Peripheral blood mononuclear cell (primary cell): ENCODE results near the gene ANKLE2.

DNA sequence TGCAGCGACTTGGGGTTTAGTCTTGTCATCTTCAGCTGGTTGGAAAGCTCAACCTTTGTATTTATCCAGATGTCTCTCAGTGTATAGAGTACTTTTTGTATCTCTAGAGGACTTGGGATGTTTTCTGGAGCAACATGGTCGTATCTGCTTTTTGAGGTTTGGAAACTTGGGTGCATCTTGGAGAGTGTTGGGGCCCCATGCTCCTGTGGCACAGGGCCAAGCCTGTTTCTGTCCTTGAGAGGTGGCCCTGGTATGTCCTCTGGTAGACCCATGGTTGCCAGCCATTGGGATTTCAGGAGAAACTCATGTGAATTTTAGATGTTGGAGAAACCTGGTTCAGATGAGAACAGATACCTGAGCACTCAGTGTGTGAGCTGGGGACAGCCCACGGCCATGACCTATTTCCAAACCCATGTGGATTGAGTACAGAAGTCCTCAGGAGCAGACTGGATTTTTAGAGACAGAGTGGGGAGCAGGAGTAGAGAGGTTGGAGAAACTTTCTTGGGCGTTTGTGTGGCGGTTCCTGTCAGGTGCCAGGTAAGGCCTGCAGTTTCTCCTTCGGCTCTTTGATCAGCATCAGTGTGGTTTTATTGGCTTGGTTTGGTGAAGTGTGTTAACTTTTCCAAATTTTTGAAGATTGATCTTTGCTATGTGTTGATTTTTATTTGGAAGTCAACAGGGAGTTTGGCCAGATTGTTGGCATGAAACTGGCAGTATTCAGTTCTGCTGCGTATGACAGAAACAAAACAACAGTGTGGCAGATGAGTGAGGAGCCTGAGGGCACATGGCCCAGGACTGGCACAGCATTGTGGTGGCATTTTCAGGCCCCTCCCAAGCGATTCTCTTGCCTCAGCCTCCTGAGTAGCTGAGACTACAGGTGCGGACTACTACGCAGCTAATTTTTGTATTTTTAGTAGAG is 42.8 kb downstream of the EP400 start:
- PRO-cap, 8 experiments, result no peak in any of the 8 experiments

DNA sequence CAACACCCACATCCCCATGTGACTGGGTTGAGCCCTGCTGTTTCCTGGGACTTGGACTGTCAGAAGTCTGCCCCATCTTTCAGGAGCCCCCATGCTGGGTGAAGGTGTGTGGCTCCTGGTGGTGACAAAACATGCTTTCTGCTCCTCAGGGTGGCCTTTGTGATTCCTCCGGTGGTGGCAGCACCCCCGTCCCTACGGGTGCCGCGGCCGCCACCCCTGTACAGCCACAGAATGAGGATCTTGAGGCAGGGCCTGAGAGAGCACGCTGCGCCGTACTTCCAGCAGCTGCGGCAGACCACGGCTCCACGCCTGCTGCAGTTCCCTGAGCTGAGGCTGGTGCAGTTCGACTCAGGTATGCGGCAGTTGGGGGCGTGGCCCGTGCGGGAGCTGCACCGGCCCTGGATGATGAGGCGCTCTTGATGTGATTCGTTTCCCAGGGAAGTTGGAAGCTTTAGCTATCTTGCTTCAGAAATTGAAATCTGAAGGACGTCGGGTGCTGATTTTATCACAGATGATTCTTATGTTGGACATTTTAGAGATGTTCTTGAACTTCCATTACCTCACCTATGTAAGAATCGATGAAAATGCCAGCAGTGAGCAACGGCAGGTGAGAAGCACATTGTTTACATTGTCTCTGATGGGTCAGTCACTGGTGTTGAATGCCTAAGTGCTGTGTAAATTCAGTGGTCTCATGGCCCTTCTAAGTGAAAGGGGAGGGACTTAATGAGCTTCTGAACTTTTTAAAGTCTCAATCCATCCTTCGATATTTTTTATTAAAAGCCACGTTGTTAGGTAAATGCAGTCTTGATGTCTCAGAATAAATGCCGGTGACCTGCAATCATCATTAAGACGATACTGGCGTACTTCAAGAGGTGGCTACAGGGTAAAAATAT is 80.1 kb downstream of the EP400 start:
- PRO-cap, 8 experiments, result no peak in any of the 8 experiments

- PRO-cap, 8 experiments, result no peak in any of the 8 experiments
These were observed 85.4 kb downstream of the EP400 start for GRCh38 chr12:132034928-132035705.

DNA sequence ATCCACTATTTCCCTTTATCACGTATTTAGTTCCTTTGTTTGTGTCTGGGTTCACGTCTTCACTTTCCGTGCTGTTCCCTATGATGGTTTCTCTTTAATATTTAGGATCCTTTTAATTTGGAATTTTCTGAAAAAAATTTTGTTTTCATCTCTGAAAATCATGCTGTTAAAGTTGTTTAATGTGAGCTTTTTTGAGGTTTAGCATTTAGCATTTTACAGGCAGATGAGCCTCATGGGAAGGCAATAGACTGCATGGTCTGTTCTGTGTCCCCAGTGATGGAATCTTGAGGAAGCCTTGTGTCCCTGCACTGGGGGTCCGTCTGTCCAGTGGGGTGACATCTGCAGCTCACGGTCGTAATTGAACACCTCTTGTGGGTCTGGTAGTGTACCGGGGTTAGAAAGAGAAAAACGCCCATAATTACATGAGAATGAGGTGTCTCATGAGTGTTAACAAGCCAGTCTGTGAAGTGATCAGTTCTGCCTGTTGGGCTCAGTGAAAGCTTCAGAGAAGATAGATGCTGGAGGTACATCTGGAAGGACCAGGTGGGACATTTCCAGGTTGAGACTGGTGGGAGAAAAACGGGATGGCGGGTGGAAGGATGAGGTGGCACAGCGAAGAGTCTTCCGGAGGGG is 87.2 kb downstream of the EP400 start:
- PRO-cap, 8 experiments, result no peak in any of the 8 experiments

GRCh38 chr12:132061929-132062846 is 81.9 kb downstream of the DDX51 start:
- PRO-cap, 8 experiments, result no peak in any of the 8 experiments

DNA sequence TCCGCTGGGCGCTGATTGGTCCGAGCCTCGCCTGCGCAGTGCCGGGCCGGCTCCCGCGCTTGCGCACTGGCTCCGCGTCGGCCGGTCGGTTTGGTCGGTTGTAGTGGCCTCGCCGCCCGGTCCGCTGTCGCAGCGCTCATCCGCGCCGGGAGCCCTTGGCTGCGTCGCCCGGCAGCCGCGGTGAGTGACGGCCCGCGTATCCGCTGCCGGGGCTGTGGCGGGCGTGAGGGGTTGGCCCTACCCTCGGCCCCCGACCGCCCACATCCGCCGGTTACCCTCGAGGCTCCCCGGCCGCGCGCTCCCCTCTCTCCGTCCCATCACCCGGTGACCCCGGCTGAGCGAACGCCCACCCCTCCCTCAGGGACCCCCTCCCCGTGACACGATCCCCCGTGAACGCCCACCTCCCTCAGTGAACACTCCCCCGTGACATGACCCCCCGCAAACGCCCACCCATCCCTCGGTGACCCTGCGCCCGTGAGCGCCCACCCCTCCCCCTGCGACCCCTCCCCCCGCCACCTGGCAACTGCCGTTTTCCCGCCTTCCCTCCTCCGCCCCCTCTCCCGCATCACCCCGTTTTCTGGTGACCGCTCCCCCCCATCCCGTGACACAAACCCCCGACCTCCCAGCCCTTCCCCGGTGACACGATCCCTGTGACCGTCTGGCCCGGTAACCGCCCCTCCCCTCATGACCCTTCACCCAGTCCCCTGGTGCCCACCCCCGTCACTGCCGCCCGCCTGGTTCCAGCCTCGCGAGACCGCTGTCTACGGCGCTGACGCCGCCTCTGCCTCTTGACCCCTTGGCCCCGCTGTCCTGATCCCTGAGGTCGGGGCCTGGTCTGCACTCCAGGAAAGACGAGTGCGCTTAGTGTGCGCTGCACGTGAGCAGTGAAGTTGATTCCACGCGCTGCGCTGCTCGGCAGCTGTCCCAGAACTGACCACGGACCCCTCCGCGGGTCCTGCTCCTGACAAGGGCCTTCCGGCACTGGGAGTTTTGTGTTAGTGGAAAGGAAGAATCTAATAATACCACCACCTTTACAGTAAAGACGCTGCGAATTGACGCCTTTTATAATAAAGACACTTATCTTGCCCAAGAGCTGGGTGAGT is 59.5 kb downstream of the DDX51 start:
- PRO-cap, 8 experiments, result peak in 8 of 8 experiments; most common plus-strand start position 103 of the sequence (in 5); most common minus-strand start position 186 of the sequence (in 7)

GRCh38 chr12:132151217-132151752 is 7.0 kb downstream of the NOC4L start:
- PRO-cap, 8 experiments, result no peak in any of the 8 experiments

- PRO-cap, 8 experiments, result peak in 7 of 8 experiments; most common plus-strand start chr12:132178933 (in 2); most common minus-strand start chr12:132179032 (in 6)
These were observed 34.7 kb downstream of the NOC4L start for GRCh38 chr12:132178713-132179545.

DNA sequence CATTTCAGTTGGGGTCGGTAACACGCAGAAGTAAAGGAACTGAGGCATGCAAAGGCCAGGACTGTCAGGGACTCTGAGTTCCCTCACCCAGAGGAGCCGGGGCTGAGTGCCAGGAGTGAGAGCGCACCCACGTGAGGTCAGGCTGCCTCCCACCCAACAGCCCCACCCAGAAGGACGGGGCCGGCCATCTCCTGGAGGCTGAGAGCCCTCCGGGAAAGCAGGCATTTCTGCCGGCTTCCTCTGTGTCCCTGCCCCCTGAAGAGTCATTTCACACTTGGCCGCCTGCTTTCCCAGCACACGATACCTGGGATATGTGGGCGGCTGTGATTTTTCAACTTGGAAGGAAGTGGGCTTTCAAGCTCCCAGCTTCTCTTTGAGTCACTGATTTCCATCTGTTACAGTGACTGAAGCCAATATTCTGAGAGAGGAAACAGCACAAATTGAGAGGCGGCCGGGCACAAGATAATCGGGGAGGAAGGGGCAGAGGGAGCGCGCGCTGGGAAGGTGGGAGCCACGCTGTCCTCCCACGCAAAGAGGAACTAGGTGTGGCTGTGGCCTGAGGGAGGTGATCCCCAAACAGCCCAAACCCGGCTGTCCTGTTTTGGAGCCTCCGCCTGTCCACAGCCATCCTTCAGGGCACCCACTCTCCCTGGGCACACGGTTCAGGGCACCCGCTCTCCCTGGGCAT is 19.0 kb downstream of the GALNT9 start:
- PRO-cap, 8 experiments, result no peak in any of the 8 experiments

DNA sequence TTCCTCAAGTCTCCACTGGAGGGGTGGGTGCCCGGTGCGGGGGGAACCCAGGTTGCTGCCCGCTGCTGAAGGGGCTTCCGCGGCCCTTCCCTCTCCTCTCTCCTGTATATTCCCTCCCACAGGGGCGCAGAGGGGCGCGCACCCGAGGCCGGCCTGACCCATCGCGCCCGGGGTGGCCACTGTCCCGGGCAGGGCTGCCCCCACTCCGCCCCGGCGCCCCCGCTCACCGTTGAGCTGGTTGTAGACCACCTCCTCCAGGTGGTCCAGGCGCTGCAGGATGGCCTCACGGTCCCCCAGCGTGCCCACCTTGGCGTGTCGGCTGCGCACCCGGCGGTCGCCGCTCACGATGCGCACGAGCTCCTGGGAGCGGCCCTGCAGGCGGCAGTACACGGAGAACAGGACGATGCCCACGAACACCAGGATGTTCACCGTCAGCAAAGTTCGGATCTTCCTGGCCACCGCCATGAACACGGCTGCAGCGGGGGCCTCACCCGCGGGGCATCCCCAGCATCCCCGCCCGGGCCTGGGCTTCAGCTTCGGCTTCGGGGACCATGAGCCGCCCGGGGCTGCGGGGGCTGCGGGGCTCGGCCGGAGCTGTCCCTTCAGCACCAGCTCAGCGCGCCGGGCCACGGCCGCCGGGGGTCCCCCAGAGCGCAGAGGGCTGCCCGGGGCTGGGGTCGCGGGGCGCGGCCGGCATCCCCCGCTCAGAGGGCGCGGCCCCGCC is 488 bp downstream of the GALNT9 start:
- PRO-cap, 8 experiments, result no peak in any of the 8 experiments

GRCh38 chr12:132343801-132344154 is 14.4 kb upstream of the GALNT9 start:
- PRO-cap, 8 experiments, result no peak in any of the 8 experiments

DNA sequence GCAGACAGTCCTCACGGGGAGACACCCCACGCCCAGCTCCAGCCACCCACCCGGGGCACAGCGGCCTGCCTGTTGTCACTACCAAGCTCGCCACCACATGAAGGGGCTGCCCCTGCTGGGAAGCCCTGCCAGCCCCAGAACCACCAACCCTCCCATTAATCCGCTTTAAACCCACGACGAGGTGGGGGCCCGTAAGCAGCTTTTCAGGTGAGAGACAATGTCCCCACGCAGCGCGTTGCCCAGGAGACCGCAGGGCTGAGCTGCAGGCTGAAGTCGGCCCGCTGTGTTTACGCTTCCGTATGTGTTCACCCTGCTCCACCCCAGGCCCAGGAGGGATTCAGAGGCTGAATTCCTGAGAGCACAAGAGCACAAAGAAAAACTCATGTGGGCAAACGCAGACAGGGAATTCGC is 61.4 kb upstream of the FBRSL1 start:
- PRO-cap, 8 experiments, result no peak in any of the 8 experiments

GRCh38 chr12:132508146-132508909 is 18.4 kb downstream of the FBRSL1 start:
- PRO-cap, 8 experiments, result peak in 3 of 8 experiments; most common plus-strand start chr12:132508694 (in 3)

DNA sequence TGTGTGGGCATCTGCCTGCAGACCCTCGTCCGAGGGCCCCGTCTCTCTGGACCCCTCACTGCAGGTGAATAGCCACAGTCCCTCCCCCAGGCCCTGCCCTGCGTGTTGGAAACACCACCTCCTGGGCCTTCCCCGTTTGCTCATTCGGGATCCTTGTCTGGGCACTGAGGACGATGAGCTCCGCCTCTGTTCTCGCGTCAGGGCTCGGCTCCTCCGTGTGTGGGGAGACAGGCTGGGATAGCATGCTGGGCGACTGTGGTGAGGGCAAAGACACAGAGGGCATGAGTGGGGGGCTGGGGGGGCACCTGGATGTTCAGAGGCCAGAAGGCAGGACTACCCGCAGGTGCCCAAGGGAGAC is 24.0 kb downstream of the FBRSL1 start:
- PRO-cap, 8 experiments, result no peak in any of the 8 experiments

DNA sequence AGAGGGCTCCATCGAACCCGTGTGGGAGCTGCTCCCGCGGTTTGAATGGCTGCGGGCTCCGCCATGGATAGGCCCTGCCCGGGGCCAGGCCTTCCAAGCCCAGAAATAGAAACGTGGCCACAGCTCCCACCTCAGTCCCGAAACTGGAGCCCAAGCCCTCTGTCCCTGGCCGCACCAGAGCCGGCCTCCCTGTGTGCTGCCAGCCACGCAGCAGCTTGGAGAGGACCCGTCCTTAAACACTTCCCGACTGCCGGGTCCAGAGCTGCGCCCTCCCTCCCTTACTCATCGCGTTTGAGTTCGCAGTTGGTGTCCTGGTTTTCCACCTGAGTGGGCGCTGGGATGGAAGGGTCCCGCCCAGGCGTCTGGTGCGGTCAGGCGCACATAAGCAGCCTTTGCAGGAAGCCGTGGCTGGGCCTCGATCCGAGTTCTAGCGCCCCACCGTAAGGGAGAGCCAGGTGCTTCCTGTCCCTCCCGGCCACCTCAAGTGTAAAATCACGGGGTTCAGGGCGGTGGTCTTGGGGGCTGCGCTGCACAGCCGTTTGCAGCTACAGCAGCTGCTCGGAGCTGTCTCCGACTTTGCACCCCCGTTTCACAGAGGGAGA is 51.6 kb downstream of the LRCOL1 start:
- PRO-cap, 8 experiments, result no peak in any of the 8 experiments

DNA sequence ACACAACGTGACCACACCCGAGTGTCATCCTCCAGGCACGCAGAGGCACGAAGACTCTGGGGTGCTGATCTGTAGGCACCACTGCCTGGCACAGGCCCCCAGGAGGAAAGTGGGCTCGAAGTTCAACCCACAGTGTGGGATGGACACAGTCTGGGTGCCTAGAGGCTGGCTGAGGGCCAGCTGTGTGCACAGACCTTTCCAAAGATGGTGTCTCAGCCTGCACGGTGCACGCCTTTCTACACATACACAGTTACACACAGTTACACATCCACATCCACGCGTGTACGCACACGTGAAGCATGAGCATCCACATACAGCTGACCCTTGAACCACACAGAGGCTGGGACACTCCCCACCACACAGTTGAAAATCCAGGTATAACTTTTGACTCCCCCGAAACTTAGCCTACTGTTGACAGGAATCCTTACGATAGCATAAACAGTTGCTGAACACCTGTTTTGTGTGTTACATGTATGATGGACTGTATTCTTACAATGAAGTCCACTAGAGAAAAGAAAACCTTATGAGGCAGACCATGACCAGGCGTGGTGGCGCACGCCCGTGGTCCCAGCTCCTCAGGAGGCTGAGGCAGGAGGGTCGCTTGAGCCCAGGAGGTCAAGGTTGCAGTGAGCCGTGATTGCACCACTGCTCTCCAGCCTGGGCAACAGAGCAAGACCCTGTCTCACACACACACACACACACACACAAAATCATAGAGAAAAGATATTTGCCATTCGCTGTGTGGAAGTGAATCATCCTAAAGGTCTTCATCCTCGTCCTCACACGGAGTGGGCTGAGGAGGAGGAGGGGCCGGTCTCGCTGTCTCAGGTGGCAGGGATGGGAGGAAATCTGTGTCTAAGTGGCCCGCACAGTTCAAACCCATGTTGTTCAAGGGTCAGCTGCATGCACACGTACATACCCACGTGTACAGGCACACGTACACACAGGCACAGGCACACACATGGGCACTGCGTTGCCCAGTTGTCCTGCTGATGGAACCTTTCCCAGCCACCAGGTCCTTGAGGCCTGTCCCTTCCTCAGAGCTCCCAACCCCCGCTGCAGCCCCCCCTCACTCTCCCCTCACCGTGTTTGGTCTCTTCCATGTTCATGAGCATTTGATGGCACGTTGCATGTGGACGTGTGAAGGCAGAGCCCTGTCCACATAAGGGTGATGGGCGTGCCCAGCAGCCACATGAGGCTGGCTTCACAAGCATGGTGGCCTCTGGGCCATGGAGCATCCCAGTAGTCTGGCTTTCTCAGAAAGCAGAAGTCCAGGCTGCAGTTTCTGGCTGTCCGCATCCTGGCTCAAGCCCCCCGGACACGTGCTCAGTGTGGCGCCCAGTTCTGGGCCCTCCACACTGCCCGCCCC is 32.2 kb downstream of the LRCOL1 start:
- PRO-cap, 8 experiments, result peak in 2 of 8 experiments; most common plus-strand start position 207 of the sequence (in 2)

DNA sequence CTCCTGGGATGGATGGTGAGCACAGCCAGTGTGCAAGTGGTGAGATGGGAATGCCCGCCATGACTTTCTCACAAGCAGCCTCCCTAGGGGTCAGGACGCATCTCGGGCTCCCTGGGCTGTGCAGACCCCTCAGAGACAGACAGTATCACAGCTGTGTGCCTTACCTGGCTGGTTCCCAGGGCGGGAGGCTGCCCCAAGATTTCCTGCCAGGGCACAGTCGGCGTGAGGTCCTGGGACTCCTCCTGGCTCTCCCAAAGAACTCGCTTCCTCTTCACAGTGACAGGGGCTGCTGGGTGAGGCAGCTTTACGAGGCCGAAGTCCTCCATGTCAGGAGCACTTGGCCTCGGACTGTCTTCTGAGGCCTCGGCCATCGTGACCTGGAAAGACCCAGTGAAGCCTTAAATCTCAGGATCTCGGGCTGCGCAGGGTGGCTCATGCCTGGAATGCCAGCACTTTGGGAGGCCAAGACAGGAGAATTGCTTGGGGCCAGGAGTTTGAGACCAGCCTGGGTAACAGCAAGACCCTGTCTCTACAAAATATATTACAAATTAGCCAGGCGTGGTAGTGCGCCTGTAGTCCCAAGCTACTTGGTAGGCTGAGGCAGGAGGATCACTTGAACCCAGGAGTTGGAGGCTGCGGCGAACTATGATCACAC is 31.1 kb downstream of the P2RX2 start:
- PRO-cap, 8 experiments, result no peak in any of the 8 experiments

- PRO-cap, 8 experiments, result peak in 8 of 8 experiments; most common plus-strand start chr12:132761316 (in 3); most common minus-strand start chr12:132761832 (in 7)
These were observed at the start of gene ANKLE2 for GRCh38 chr12:132761030-132761984. ANKLE2 (minus strand) TSS chr12:132761832.

GRCh38 chr12:132872693-132873508 is 14.5 kb downstream of the CHFR start:
- PRO-cap, 8 experiments, result peak in 5 of 8 experiments; most common plus-strand start chr12:132873113 (in 5); most common minus-strand start chr12:132872986 (in 2)

DNA sequence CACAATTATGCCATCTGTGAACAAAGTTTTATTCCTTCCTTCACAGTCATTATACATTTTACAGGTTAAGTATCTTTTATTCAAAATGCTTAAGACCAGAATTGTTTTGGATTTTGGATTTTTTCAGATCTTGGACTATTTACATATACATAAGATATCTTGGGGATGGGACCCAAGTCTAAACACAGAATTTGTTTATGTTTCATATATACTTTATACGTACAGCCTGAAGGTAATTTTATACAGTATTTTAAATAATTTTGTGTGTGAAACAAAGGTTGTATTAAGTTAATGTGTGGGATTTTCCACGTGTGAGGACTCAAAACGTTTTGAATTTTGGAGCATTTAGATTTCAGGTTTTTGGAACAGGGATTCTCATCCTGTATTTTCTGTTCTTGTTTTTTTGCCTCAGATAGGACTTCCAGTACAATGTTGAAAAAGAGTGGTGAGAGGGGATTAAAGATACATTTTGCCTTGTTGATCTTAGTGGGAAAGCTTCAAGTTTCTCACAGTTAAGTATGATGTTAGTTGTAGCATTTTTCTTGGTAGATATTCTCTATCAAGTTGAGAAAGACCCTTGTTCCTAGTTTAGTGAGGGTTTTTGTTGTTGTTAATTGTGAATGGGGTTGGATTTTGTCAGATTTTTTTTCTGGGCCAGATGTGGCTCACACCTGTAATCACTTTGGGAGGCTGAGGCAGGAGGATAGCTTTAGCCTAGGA is 3.4 kb downstream of the ZNF26 start:
- PRO-cap, 8 experiments, result no peak in any of the 8 experiments